Pericardium (tissue), 1 donor: Measurements from ENCODE around the gene RBKS.

GRCh38 chr2:27677476-27677951 lies 13.8 kb downstream of the SLC4A1AP start:
- RRBS = no CpG with 5 or more reads among the region's 4 CpGs

- RRBS = no CpG with 5 or more reads among the region's 2 CpGs
Measured at GRCh38 chr2:27682129-27682600, 18.5 kb downstream of the SLC4A1AP start.

DNA sequence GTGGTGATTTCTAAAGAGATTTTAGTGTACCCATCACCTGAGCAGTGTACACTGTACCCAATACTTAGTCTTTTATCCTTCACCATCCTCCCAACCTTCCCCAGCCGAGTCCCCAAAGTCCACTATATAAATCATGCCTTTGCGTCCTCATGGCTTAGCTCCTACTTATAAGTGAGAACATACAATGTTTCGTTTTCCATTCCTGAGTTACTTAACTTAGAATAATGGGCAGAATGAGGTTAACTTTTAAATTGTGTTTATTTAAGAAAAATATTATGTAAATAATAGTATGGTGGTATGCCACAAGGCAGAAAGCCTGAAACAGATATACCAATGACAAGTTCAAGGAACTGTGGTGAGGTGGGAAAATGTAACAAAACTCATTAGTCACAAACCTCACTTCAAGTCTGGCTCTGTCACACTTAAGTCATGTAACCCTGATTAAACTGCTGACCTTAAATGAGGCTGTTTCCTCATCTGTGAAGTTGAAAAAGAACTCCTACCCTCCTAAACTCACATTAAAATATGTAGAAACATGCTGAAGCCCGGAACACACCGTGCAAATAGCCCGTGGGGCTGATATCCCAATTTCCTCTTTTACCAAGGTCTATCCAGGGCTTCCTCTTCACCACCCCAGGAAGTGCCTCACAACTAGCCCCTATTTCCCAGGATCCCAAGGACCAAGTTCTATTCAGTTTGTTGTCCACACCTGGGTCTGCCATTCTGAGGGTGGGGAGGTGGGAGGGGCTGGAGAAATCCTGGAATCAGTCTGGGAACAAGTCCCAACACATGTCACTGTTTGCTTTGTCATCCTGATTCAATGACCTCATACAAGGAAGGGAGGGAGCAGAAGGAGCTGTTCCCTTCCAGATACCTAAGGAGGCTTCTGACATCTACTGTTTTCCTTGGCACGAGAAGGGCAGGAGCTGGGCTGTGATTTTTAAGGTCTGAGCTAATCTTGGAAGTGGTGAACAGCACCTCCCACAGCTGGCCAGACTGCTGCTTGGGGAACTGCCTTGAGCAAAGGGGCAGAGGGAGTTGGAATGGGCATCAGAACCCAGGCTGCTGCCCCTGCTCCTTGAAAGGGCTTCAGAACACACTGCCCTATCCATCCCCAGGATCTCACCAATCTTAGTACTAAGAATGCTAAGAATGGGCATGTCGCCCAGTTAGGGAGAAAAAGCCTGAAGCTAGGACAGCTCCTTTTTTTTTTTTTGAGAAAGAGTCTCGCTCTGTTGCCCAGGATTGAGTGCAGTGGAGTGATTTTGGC lies 42.3 kb downstream of the SLC4A1AP start:
- RRBS = no CpG with 5 or more reads among the region's 9 CpGs

- RRBS = no CpG with 5 or more reads among the region's 3 CpGs
Measured at GRCh38 chr2:27725180-27726005, 46.1 kb upstream of the MRPL33 start.

DNA sequence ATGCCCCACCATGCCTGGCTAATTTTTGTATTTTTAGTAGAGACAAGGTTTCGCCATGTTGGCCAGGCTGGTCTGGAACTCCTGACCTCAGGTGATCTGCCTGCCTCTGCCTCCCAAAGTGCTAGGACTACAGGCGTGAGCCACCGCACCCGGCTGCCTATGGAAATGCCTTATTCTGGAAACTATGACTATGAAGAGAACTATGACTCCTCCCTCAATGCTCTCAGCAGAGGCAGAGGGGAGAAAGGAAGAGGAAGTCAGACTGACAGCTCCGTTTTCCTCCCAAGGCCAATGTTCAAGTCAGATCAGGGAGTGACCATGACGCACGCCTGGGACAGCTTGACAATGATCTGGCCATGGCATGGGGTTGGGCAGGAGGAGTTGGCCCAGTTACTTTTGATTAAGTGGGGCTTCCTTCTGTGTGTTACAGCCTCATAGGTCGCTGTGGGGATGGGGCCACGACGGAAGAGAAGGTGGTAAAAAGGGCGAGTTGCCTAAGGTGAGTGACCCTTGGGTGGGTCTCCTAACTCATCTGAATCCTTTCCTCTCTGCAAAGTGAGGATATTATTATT lies 44.2 kb upstream of the MRPL33 start:
- RRBS = no CpG with 5 or more reads among the region's 11 CpGs

DNA sequence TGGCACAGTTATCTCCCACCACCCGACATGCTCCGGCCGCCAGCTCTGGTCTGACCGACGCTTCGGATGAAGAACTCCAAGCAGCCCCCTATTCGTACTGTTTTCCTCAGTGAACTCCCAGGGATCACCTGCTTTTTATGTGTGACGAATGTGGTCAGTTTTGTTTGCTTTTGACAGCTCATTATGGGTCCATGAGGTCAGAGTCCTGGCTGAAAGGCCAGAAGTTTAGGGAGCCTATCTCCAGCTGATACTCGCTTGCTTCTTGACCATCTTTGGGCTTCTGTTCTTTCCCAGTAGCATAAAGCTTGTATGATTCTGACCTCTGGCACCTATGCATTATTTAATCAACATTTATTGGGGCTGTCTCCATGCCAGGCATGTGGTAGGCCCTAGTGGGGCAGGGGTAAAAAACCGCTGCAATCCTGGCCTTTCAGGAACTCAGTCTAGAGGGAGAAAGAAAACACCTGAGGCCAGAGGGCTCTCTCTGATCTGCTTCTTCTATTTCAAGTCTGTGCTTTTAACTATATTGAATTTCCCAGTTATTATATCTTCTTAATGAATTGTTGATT lies 33.0 kb upstream of the MRPL33 start:
- RRBS = no CpG with 5 or more reads among the region's 10 CpGs

DNA sequence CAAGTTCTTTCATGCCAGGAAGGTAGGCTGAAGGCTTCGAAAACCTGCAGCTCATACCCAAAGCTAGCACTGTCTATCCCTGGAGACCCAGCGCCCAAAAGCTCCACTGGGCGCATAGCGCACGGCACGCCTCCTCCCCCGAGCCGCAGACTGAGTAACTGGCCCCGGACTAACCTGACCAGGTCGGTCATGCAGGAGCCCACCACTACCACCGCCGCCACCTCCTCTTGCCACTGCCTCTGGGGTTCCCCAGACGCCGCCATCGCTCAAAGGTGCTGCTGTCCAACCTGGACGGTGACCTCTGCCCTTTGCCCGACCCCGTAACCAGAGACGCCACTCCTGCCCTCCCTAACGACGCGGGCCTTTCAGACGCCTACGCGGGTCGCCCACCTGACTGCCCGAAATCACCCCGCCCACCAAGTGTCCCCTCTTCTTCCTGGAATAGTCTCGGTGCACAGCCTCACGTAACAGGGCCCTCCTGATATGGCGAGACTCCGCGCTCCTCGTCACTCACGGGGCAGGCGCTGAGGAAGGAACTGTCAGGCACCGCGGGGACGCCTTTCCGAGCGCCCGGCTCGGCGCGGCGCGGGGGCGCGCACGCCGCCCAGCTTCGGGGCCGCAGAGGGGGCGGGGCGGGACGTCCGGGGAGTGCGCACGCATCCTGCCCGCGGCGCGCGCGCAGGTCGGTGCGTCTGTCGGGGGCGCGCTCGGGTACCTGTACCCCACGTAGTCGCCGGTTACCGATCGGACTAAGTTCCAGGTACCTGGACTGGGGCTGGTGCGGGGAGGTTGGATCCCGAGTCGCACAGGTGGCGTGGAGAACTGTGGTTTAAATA lies at the start of gene RBKS:
Gene RBKS (minus strand): TSS at position 305 of the 836 bp plus-strand sequence.
- RRBS = 1% methylated on average over 29 of the region's 80 CpGs

DNA sequence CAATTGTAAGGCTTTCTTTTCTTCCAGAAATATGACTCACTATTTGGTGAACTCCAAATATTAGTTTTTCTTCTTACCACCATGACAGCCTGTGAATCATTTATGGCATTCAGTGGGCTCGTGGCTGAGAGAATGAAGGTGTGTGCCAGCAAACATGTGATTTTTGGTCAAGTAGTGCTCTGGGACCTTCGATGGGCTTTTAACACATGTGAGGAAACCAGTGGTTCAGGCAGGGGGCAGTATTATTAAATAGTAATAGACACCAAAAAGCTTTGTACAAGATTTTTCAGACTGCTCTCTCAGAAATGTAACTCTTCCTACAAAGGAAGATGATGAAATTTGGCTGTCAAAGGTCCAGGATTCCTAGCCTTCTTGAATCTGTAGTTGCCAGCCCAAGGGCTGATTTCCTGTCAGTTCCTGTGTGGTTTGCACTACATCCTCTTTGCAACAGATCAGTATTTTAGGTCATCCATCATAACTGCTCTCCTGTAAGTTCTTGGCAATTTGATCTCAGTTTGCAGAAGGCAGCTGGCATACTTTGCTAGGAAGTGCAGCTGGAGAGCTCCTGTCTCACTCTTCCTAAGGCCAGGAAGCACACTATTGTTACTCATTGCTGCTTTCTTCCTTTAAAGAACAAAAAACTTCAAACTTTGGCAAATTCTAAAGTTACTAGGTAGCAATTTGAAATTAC lies 64.4 kb downstream of the BABAM2 start:
- RRBS = no CpG with 5 or more reads among the region's 2 CpGs

DNA sequence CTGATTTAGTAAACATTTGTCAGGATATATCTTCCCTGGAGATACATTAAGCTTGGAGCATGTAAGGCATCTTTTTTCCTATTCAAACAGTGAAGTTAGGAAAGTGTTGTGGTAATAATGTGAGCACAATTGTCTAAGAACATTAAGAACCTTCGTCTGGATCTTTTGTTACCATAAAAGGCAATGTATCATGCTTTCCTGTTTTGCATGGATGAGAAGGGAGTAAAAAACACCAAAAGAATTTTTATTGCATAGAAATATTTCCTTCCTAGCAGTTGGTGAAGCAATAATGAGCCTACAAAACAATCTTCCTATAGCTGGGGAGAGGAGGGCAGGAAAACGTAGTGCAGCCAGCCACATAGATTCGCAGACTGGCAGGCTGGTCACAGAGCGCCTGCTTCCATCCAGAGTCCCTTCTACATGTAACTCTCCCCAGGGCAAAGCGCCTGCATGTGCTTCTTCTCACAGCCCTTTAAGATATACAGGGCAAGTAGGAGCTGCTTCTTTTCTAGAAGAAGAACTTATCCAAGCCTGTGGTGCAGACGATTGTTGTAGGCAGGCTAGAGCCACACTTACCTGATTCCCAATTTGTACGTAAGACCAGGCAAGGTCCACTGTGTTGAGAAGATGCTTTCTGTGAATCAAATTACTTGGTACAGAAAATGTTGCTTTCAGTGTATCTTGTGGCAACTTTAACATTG lies 190.4 kb downstream of the BABAM2 start:
- RRBS = no CpG with 5 or more reads among the region's 7 CpGs

DNA sequence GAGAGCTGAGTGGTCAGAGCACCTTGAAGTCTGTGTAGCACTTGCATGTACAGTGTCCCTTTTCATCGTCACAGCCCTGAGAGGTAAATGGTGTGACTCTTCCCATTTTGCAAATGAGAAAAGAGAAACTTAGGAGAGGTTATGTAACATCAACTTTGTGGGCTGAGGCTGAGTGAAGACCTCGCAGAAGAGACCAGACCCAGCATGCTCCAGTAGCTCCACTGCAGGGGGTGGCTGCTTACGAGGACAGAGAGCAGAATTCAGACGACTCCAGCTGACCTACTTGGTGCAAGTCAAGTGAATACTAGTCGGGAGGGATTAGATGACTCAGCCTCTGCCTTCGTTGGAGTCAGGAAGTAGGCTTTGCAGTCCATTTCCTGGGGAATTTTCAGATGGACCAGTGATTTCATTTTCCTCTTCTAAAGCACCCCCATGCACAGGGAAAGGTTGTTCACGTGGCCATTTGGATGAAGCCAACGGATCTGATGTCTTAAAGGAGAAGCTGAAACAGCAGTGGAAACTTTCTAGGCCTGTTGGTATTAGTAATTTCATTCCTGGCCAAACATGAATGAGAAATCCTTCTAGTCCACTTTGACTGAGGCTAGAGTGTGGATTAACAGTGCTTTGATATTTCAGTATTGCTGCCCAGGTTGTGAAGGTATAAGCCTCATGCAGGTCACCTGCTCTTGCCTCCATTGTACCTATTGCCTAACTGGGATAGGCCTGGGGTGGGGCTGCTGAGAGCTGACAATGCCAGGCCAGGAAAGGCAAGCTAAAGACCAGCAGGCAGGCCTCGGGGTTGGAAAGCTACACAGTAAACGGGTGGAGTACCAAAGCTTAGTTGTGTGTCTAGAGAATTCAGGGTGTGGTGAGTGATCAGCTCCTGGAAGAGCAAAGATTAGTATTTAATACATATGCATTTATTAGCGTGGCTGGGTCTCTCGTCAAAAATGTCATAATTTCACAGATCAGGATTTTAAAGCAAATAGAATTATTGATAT lies 117.6 kb upstream of the FOSL2 start:
- RRBS = no CpG with 5 or more reads among the region's 12 CpGs

DNA sequence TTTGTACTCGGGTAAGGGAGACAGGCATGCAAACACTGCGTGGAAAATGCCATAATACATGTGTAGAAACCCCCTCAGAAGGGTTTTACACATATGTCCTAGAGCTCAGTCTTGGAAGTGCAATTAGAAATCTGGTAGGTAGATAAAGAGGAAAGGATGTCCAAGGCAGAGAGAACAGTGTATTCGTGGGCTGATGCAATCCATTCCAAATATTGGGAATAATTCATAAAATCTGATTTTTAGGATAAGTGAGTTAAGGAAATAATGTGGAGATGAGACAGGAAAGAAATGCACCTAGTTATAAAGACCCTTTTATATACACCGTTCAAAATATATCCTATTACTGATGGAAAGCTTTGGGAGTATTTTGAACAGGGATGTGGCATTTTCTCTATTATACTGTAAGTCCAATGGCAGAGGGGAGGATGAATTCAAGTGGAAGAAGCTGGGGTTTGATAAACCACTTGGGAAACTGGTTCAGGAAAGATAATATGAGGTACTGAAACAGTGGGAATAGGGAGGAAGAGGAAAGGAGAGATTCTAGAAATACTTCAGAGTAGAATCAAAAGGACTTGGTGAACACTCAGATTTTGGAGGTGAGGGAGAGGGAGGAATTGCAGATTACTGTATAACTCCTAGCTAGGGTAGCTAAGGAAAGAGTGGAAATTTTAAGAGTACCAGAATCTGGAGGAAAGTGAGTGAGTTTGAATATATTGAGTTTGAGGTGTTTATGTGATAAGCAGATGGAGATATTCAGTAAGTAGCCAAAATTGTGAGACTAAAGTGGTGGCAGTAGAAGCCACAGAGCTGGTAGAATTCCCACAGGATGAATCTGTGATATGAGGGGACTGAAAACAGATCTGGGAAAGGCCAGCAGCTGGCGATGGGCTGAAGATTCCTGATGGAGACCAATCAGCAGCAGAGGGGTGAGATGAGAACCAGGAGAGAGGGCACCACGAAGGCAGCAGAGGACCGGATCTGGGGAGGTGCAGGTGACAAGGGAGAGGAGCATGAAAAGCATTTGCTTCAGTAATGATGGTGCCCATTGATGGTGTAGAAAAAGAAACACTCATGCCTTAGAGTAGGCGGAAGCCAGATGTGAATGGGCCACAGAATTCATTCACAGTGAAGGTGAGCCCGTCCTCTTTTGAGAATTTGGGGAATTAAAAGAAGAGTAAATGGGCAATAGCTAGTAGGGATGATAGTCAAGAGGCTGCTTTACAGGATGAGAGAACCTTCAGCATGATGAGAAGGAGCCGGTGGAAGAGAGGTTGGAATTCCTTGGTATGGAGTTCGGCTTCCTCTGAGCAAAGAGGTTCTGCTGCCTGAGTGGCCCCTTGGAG lies 114.3 kb upstream of the FOSL2 start:
- RRBS = no CpG with 5 or more reads among the region's 11 CpGs

- RRBS = no CpG with 5 or more reads among the region's 17 CpGs
Measured at GRCh38 chr2:28332709-28333579, 59.7 kb upstream of the FOSL2 start.

DNA sequence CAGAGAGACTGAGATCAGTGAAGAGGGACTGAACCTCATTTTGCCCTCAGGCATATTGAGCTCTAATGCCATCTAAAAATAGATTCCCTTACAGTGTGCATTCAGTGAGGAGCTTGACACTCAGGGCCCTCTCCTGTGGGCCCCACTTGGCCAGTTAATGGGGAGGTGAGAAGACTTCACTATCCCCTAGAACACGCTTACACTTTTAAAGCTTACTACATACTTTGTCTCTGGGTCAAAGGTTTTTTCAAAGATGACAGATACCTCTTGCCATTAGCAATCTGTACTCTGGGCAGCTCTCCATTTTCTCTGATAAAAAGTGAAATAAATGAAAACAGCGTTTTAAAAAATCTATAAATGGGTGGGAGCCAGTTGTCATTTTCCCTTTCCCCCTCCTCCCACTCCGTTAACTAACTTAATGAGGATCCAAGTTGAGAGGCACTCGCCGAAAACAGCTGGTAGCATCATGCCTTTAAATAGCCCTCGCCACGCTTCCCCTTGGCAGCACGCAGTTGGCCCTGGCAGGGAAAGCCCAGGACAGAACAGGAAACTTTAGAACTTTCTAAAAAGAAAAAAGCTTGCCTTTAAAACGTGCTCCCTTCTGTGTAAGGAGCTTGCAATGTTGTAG lies 58.9 kb upstream of the FOSL2 start:
- RRBS = no CpG with 5 or more reads among the region's 9 CpGs

DNA sequence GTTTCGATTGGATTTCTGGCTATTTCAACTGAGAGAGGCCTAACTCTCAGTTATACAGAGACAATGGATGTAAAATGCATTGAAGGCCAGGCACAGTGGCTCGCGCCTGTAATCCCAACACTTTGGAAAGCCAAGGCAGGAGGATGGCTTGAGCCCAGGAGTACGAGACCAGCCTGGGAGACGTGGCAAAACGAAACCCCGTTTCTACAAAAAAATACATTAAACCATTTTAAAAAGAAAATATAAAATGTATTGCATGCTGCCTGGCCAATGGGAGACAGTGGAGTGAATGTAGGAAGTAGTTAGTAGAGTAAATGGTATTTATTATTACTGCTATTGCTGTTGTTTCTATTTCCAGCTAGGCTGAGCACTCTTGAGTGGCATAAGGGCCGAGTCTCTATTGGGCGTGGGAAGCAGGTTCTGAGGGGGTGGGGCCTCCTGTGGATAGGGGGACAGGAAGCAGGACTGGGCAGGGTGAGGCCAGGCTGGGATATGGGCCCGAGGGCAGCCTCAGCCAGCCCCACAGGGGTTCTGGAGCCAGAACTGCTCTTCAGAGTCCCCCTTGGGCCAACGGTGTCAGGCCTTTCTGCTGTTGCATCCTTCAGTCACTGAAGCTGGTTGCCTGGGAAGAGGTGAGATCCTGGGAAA lies 26.9 kb upstream of the FOSL2 start:
- RRBS = no CpG with 5 or more reads among the region's 11 CpGs

DNA sequence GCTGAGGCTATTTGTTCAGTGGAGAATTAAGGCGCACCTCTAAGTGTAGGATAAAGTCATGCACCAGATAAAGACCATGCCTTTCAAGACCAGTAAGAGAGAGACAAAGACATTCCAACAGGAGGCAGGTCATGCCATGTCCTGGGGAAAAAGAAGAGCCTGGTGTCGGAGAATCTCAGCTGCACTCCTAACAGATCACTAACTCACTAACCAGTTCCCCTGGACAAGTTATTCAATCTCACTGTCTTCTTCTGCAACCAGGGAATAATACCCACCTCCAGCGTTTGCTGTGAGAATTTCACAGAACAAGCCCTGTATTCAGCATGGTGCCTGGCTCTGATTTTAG lies 3.1 kb upstream of the FOSL2 start:
- RRBS = no CpG with 5 or more reads among the region's 3 CpGs

GRCh38 chr2:28390514-28391187 lies 2.0 kb upstream of the FOSL2 start:
- RRBS = 5% methylated on average over 4 of the region's 53 CpGs

DNA sequence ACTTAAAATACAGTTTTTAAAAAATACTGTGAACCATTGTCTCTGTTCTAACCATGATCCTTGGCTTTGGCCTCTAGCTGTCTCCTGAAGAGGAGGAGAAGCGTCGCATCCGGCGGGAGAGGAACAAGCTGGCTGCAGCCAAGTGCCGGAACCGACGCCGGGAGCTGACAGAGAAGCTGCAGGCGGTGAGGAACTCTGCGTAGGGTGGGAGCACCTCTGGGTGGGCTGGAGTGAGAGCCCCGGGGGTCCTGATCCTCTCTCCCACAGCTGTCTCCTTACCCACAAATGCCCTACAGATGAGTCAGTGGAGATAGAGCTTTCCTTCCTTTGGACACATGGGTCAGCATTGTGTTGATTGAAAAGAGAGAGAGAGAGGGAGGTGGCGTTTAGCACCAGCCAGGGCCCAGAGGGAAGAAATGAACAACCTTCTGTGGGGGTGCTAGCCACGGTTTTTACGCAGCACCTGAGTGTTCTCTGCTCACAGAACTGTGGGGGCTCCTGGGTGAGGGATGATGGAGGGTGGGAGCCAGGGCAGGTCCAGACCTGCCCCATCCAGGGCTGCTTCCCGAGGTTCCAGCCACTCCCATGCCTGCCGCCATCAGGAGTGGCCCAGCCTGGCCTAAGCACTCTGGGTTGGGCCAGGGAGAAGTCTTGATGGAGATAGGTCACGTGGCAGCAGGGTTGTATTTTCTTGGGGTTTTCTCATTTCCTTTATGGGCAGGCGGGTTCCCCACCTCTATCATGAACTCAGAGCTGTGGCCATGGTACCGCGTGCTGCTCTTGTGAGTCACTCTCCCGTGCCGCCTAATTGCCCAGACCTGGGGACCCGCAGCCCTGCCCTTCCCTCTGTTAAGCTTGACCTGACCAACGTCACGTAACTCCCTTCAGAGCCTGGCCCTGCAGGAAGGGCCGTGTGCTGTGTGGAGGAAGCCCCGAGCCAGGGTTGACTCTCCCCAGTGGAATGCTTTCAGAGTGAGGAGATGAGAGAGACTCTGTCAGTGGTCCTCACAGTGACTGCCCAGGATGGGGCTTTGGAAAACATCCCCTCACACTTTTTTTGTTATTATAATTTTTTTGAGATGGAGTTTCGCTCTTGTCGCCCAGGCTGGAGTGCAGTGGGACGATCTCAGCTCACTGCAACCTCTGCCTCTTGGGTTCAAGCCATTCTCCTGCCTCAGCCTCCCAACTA lies 16.4 kb downstream of the FOSL2 start:
- RRBS = 81% methylated on average over 5 of the region's 30 CpGs

GRCh38 chr2:28435570-28436407 lies 43.1 kb downstream of the FOSL2 start:
- RRBS = no CpG with 5 or more reads among the region's 7 CpGs

- RRBS = no CpG with 5 or more reads among the region's 5 CpGs
Measured at GRCh38 chr2:28508037-28508587, 12.3 kb downstream of the PLB1 start.

DNA sequence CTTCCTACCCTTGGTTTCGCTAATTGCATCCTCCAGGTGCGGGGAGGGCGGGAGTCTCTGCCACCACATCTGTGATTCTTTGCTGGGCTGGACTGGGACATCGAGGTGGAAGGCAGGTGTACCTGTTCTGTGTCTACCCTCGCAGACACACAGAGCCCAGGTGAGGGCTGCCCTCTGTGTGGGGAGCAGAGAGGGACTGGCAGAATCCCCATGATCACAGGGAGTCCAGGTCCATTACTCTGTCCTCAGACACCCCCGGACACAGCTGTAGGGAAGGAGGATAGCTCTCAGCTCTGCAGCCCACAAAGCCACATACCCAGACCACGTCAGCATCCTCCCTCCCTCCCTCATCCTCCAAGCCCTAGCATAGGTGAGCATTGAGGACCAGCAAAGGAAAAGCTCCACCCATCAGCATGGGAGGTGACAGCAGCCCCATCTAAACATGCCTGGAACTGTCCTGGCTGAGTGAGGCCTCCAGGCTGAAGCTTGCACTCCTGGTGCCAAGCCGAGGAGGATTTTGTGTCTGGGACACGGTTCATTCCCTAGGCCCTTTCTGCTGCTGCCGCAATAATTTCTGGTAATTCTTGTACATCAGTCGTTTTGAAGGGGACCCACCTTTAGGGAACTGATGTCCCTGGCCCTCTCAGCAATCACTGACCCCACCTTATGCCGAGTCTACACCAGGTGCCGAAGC lies 49.9 kb downstream of the PLB1 start:
- RRBS = no CpG with 5 or more reads among the region's 13 CpGs